ENCODE measurements around a stretch of chr17.

GRCh38 chr17:57108958-57110198 is 24.3 kb downstream of the AKAP1 start:
- PRO-cap: no peak

DNA sequence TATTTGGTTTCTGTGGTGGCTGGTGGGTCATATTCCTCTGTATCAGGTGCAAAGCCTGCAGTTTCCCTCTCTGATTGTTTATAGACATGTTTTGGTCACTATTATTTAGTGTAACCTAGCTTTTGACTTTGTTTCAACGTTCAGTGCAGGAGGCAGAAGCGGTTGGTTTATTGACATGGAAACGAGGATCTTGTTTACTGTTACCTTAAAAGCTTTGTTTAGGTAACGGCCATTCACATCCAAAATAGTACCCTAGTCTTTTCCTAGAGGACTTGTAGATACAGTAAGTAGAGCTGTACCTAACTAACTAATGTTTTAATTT is 3.5 kb downstream of the MSI2 start:
- PRO-cap: no peak

DNA sequence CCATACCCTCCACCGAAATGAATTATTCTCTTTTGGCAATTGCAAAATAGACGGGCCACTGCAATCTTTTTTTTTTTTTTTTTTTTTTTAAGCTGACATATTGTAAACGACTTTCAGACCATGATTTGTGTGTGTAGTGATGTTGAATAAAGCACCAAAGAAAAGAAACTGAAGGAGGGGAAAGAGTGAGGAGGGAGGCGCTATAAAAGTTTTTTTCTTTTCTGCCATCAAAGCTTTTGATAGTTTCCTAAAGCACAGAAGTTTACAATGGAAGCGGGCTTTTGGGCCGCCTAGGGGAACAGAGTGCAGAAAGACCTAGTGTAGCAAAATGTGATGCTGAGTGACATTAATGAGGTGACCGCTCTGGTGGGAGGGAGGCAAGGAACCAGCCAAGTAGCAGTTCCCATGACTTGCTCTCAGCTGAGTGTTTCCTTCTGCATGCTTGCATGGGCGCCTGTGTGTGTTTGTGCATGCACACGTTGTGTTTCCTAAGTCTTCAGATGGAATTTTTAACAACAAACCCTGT is 15.4 kb downstream of the MSI2 start:
- PRO-cap: no peak

DNA sequence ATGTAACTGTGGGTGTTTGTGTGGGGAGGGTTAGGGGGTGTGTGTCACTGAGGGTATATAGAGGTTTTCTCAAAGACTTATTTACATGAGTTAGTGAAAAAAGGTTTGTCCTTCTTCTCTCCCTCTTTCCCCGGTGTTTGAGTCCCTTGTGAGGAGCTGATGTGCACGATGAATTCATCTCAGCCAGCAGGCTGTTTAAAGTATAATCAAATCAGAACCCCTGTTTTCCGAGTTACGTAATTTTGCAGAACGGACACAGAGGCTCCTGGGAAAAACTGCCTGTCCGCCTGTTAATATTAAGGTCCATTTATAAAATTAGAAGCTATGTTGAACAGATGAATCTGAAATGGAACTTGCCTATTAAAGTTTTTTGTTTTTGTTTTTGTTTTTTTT is 73.2 kb downstream of the MSI2 start:
- PRO-cap: no peak

GRCh38 chr17:57365201-57365810 is 109.0 kb downstream of the MSI2 start:
- PRO-cap: no peak

GRCh38 chr17:57407855-57408262 is 151.5 kb downstream of the MSI2 start:
- PRO-cap: no peak

DNA sequence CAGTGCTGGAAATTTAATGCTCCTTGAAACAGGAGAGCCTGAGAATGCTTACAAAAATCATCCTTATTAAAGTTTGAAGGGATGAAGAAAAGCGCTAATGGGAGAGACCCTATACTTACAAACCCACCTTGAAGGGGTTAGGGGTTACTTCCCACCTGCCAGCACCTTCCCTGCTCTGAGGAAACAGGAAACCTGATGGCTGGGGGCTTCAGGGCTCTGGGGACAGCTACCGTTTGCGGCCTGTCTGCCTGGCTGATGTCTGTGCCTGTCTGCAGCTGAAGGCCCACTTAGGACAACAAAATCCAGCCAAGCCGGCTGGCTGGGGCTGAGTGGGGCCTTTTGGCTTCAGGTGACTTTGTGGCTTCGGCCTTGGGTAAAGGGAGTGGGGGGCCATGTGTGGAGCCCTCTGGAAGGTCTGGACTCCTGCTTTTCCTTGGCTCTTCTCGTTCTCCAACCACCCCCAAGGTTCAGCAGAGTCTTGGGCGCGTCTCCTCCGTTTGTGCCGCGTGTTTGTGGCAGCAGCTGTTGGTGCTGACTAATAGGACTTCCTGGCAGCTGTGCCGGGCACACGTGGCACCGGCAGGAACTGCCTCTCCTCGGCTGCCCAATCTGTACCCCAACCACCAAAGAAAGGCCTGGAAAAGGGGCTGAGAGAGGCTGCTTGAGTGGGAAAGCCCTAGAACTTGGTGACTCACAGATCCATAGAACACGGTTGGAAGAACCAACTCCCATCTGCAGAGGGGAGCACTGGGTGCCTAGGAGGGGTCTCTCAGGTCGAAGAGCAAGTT is 186.7 kb downstream of the MSI2 start:
- PRO-cap: no peak

- PRO-cap: no peak
Observed at GRCh38 chr17:57601041-57601934, 143.8 kb downstream of the CCDC182 start.

DNA sequence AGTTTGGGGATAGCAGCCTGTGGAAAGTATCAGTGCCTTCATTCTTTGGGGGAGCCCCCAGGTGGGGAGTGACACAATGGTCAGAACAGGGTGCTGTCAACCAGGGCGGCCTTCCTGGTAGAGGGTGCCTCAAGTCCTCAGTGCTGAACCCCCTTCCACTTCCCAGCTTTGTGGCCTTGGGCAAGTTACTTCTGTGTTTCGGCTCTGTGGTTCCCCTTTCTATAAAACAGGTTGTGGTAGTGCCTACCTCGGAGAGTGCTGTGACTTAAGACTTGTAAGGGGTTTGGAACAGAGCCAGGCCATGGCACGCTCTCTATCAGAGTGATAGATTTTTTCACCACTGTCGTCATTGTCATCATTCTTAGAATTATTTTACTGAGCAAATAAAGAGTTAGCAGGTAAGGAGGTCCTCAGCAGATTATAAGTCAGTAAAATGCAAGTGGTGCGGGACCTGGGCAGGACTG is 141.1 kb downstream of the CCDC182 start:
- PRO-cap: no peak

DNA sequence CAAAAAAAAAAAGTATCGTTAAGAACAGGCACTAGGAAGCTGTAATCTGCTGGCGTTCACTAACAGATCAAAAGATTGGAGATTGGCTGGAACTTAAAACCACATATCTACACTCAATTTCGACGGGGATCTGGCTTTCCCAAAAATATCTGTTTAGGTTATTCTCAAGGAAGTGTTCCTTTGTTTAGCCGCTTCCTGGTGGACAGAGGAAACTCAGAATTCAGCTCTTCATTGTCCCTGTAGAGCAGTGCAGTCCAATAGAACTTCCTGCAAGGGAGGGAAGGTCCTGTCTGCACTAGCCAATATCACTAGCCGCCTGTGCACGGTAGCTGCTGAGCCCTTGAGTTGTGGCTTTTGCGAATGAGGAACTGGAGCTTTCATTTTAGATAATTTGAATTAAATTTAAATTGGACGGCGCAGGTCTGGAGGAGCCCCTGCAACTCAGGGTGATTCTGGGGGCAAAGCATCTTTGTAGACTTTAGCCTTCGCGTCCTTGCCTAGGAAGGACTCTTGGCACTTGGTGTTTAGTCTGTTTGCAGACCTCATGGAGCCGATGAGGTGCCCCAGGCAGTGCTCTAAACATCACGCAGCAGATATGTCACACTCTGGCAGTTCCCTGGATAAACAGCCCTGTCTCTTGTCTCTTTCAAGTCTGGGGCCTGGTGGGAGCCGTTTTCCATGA is 122.3 kb downstream of the CCDC182 start:
- PRO-cap: no peak

- PRO-cap: no peak
Observed at GRCh38 chr17:57662707-57663824, 82.0 kb downstream of the CCDC182 start.

DNA sequence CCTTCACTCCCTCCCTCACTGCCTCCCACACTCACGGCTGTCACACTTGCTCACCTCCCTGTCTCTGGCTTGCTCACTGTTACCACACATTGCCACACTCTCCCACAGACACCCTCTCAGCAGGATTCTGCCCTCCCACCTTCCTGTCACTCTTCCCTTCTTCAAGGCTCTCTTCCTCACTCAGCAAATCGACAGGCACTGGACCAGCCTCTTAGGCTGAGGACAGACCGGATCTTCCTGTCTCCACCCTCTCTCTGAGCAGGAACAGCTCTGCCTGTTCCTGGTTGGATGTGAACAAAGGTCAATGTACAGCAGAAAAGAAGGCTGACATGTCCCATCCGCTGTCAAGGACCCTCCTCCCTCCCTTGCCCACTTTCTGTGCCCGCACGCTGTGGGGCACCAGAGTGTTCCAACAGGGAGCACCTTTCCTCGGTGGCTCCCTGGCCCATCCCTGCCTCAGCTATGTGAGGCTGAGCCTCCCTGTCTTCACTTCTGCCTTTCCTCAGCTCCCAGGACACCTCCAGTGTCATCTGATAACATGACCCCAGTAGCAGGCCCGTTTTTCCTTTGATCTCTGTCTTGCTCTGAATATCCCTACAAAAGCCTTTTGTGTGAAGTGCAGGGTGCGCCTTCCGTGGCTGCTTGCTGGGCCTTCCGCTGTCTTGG is 47.0 kb downstream of the CCDC182 start:
- PRO-cap: no peak

- PRO-cap: no peak
Observed at GRCh38 chr17:57810332-57811542, 39.1 kb downstream of the MRPS23 start.

GRCh38 chr17:57853343-57853652 is 3.5 kb upstream of the MRPS23 start:
- PRO-cap: no peak

DNA sequence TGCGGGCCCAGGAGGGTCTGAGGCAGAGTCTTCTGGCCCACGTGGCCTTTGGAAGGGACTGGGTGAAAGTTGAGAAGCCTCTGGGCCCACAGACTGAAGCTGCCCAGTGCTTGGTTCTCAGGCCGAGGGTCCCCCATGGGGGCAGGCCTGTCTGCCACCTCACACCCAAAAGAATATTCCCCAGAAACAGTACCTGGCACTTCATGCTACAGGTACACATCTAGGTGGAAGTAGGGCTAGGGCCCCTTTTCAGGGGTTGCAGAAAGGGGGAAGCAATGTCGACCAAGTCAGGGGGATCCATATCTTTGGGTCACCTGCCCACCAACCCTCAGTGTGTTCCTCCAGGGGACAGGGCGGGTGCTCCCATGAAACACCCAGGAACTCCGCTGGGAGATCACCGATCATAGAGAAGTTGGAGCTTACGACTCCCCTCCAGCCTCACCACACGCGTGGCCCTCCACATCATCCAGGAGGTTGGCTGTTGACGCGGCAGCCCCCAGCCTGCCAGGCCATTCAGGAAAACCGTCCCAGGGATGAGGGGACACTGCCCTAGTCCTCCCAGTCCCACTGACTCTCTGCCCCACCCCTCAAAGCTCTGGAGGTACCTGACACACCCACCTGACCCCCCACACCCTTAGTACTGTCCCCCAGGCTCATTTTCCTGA is 17.2 kb upstream of the MRPS23 start:
- PRO-cap: no peak

DNA sequence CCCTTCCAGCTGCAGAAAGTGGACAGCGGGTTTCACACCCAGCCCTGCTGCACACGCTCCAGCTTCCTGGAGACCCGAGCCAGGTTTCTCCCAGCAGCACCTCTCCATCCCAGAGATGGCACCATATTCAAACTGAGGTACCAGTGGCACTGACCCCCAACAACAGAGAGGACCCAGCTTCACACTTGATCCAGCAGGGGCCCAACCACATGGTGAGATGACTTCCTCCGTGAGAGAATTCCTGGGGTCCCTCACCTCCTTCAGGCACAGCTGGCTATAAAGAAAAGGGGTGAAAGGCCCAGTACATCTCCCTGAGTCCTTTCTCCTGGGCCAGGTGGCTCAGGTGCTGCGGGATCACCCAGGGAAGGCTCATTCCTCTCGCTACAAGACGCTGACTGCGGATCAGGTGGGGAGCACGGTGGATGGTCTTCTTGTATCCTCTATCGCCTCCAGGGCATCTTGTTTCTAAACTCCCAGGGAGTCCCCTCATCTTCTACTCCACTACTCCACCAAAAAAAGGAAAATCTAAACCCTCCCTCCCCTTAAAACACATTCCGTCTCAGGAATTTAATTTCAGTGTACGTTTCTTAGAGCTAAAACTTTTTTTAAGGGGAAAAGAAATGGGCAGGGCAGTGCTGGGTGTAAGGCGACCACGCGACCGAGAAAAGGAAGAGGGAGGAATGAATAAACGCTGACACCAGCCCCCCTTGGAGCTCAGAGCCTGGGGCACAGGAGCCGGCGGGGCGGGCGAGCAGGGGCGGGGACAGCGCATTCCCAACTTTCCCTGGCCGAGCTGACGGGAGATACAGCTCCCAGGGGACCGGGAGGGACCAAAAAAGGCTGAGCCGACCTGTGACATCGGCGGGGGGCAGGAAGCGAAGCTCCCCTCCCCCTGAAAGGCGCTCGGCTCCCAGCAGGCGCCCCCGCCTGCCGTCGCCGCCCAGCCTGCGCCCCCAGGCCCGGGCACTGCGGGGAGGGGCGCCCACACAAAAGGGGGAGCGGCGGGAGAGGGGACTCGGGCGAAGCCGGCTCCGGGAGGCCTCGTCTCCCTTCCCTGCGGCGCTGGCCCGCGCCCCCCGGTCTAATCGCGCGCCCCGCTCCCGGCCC is 1.0 kb downstream of the CUEDC1 start:
- PRO-cap: bidirectional peak, plus-strand start at position 815 of the sequence, minus-strand start at position 682 of the sequence

DNA sequence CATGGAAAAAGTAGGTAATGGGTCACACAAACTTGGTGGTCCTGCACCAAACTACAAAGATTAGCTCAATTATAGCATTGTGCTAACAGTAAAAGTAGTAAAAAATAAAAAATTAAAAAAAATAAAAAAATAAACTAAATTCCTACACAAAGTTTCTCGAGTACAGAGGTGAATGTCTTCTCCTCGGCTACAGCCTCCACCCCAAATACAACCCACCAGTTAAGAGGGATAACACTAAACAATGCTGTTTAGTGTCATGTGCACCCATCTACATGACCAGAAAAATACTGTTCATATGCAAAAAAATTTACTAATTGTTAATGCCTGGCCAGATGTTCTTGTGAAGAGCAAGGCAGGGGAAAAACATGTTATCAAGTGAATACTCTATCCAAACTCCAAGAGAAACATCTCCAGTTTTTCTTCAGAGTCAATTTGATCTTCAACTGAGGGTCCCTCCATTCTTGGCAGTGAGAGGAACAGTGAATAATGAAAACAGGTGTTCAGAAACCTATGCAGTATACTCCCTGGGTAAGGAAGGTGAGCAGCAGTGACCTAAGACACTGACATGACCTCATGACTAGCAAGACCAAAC is 4.4 kb upstream of the VEZF1 start:
- PRO-cap: no peak

DNA sequence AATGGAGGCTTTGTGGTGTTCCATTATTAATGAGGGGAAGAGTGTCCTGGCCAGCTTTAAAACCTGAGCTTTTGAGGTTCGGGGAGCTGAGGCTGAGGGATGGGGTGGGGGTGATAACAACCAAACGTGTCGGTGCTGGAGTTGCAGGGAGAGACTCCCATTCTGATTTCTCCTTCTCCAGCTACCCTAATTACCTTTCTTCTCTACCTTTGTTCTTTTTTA is 5.6 kb downstream of the DYNLL2 start:
- PRO-cap: no peak

- PRO-cap: no peak
Observed at GRCh38 chr17:58152830-58153618, 4.8 kb downstream of the OR4D1 start.

DNA sequence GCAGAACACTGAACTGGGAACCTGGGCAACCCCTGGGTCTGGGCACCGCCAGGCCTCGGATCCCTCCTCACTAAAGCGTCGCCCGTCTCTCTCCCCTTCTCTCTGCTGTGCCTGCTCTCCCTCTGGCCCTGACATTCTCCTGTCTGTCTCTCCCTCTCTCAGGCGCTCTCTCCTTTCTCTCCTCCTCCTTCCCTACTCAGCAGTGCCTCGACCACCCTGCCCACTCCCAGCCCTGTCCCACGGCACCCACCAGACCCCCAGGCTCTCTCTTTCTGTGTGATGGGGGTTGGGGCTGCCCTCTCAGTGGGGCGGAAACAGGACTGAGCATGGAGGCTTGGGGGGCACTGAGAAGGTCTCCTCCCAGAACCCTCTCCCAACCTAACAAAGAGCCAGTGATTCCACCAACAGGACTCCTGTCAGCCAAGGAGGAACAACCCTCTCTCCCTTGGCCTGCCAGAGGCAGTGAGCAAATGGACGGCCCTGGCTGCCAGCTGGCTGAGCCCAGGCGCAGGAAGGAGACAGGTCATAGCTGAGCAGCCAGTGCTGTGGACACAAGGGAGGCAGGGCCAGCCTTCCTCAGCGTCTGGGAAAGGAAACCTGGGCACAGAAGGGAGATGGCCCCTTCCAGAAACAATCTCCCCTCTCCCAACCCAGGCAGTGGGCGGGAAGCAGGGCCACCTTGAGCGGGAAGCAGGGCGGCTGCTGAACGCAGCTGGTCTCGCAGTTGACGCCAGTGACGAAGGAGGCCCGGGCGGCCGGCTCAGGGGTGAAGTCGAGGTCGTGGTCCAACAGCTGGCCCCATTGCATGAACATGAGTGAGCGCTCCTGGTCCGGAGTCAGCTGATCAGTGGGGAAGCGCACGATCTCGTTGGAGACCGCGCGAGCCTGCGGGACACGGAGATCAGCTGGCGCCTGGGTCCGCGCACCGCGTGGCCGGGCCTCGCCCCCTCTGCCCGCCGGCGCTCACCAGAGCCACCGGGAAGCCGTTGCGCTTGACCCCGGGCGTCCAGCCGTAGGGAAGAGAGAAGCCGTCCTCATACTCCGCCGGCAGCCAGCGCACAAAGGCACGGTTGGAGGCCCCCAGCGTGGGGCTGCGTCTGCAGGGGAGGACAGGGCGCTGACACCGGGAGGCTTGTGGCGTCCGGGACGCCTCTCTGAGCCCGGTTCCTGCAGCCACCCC is 2.0 kb downstream of the MPO start:
- PRO-cap: no peak

All from aorta (tissue), 1 donor.